ENCODE measurements around a stretch of chr5.

GRCh38 chr5:78907932-78908804, 76.9 kb downstream of the ARSB start:
- PRO-cap: no peak

DNA sequence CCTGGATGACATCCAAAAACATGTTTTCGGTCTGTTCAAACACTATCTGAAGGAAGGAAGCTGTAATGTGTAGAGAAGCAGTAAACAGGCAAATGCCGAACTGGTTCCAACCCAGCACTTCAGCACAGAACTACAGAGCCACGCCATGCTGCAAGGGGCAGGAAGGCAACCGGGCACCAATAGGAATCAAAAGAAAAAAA, 12.2 kb downstream of the ARSB start:
- PRO-cap: unidirectional peak, plus-strand start at position 117 of the sequence

DNA sequence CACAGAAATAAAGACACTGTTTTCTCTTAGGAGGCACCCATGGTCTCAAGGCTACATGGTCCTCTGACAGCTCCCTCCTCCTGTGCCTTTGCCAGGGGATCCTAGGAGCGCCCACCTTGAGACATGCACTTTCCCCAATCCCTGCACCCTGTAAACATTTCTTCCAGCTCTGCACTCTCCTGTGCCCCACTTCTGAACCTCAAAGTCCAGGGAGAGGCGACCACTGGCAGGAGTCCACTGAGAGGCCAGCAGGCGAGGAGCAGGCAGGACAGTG, 10.2 kb downstream of the ARSB start:
- PRO-cap: no peak

GRCh38 chr5:79026174-79026729, 41.1 kb upstream of the ARSB start:
- PRO-cap: no peak

DNA sequence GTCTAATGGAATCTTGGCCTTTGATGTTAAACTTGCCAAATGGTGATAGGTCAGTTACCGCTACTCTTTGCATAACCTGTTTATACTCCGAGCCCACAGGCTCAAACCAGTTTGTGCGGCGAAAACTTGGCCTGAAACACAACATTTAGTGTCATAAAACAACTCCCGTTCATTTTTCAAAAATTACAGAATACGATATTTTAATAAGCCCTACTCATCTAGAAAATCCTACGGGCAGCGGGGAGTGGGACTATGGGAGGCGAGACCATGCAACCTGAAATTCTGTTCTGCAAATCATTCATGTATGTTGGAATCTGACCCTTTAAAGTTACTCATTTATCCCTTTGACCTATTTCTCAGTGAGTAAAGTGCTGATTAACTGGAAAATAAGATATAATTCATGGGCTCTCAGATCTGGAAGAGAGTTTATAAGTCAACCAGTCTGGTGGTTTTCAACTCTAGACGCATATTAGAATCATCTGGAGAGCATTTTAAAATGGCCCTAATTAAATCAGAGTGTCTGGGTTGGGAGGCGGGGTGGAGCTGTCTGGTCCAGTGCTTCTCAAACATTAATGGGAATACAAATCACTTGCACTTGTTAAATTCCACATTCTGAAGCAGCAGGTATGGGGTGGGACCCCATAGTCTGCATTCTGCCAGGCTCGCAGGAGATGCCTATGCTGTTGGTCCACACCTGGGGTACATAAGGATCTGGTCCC, 38.4 kb downstream of the DMGDH start:
- PRO-cap: no peak

DNA sequence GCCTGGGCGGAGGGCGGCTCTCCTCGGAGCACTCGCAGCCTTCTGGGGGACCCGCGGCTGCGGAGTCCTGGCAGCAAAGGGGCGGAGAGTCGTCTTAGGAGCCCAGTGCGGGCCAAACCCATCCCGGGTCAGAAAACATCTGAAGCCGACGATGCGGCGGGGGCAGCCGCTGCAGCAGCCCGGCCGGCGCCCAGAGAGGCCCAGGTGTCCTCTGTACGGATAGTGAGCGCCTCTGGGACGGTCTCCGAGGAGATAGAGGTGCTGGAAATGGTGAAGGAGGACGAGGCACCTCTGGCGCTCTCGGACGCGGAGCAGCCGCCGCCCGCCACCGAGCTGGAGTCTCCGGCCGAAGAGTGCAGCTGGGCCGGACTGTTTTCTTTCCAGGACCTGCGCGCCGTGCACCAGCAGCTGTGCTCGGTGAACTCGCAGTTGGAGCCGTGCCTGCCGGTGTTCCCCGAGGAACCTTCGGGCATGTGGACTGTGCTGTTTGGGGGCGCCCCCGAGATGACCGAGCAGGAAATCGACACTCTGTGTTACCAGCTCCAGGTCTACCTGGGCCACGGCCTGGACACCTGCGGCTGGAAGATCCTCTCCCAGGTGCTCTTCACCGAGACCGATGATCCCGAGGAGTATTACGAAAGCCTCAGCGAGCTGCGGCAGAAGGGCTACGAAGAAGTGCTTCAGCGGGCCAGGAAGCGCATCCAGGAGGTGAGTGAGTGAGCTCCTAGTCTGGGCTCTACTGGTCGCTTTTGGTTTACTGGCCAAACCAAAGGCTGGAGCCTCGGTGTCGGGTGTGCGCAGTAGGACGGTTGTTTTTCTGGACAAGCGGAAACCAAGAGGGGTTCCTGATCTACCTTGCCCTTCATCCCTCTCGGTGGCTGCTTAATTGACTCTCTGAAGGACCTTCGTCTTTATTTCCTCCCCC, 1.3 kb downstream of the JMY start:
- PRO-cap: bidirectional peak, plus-strand start at position 131 of the sequence, minus-strand start outside the sequence

DNA sequence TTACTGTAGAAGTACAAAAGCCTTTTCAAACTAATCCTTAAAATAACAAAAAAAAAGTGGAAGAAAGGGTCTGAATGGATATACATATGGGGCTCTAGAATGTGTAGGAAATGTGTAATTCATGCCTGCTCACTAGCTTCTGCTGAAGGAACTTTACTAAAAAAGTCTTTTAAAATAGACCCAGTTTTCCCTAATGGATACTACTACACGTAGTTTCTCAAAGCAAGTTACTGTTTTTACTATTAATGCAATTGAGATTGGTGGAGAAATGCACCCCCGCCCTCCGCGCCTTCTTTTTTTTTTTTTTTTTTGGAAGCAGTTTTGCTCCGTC, 2.4 kb downstream of the JMY start:
- PRO-cap: no peak

DNA sequence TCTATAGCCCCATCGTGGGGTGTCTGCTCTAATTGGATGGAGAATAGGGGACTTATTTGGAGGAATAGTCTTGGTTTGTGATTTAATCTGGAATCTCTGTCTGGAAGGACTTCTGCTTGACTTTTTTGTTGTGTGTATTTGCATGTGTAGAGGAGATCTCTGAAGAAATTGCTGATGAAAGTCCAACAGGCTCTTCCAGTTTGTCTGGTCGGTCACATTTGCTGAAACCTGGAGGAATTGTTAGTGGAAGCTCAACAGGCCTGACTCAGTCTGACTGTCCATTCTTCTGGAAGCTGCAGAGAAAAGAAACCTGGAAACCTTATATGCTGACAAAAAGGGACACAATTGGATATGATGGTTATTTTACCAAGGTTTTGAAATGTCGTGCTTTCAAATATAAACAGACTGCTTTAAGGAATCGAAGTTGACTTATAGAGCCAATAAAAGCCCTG, 33.4 kb upstream of the TENT2 start:
- PRO-cap: no peak

GRCh38 chr5:79618202-79618668, 6.0 kb downstream of the TENT2 start:
- PRO-cap: no peak

DNA sequence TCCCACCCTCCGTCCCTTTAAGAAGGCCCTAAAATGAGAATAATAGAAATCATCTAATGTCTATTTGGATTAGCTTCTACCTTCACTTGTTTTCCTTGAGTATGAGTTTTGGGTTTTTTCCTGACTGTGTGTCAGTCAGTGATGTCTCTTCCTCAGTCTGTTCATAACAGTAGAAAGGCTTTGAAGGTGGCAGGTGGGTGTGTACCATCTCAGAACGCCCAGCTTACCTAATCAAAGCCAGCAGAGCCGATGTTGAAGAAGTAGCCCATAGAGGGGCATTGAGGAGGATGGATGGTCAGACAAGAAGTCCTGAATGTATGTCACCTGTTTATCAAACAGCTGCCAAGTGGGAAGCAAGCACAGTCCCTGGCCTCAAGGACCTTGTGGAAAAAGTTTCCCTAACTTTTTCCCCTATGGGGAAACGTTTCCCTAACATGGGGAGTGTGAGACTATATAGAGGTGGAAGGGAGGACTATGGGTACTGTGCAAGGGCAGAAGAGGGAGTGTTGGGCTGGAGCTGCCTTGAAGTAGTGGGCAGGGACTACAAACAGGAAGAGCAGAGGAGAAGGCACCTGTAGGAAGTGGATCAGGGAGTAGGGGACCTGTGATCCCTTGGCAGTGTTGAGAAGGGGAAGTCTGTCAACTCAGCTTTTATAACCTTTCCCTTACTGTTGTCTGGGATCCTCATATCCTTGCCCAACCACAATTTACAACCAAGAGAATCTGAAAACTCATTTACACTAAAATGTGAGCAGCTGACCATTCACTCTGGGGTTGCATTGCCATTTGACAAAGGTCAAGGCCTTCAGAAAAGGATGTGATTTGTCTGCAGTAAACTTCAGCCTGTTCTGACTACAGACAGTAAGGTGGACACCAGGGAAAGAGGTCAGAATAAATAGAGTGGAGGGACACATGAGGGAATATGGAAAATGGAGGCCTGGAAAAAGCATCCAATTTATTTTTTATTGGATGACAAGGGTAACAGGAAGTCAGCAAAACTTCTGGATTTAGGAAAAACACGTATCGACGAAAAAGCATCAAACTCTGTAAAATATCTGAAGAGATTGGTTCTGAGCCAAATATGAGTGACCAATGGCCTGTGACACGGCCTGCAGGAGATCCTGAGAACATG, 1.4 kb downstream of the CMYA5 start:
- PRO-cap: no peak

DNA sequence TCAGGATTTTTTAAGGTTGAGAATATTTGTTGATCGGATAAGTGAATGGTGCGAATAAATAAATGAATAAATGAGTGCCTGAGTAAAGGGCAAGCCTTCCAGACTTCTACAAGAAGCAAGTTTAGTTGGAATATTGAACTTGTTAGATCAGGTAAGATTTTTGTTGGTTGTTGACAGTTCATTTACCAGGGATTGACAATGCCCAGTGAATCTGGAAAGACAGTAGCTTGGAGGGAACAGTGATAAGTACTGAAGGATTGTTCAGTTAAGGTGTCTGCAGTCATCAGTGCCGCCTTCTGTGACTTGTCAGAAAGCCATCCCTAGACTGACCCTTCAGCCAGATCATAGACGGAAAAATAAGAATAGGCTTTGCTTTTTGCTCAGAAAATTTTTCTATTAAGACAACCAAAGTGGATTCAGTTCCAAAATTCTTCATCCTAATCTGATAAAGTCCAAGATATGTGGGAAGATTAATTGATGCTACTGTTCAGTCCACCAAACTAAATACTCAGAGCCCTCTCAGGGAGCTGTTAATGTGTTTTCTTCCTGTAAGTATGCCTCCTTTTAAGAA, 6.4 kb downstream of the CMYA5 start:
- PRO-cap: no peak

DNA sequence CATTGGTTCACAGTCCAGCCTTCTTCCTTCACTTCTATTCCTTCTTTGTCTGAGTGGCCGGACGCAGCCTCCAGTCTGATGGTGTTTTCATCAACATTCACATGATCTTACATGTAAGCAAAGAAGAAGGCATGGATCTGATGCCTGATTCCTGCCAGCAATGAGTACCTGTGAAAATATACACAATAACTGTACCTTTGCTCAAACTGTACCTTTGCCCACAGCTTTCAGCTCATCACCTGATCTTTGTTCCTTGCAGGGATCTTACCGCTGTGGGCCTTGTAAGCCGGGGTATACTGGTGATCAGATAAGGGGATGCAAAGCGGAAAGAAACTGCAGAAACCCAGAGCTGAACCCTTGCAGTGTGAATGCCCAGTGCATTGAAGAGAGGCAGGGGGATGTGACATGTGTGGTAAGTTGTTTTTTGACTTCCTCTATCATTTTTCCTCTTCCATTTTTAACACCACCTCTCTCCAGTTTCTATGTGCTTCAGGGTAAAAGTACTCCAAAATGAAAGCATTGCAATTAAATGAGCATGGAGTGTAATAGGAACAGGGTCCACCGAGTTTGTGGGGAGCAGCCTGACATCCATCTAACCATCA, 32.7 kb downstream of the THBS4 start:
- PRO-cap: no peak

GRCh38 chr5:80083430-80083857, 48.3 kb downstream of the THBS4 start:
- PRO-cap: no peak

DNA sequence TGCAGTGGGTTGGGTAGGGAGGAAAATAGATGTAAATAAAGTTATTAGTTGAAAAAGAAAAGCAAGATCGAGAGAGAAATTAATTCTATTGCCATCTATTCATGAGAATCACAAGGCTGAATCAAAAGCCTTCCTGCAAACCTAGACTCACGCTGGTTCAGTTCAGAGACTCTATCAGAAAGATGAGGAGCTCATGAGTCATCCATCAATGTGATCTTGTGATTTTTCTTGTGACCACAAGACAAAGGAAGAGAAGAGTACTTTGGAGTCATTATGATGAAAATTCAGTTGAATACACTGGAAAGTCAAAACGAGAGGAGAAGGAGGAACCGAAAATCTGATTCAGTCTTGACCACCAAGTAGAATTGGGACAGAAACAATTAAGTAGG, 90.7 kb downstream of the THBS4 start:
- PRO-cap: unidirectional peak, minus-strand start at position 149 of the sequence

DNA sequence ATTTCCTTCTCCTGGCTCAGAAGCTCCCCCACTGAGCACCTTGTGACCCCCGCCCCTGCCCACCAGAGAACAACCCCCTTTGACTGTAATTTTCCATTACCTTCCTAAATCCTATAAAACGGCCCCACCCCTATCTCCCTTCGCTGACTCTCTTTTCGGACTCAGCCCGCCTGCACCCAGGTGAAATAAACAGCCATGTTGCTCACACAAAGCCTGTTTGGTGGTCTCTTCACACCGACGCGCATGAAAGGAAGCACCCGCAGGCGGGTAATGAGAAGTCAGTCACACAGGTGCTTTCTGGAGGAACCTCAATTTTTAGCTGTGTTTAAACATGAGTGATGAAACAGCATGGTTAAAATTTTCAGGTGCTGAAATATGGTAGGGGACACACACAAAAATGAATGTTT, 72.2 kb downstream of the SERINC5 start:
- PRO-cap: no peak

GRCh38 chr5:80215570-80216024, 40.3 kb downstream of the SERINC5 start:
- PRO-cap: no peak

DNA sequence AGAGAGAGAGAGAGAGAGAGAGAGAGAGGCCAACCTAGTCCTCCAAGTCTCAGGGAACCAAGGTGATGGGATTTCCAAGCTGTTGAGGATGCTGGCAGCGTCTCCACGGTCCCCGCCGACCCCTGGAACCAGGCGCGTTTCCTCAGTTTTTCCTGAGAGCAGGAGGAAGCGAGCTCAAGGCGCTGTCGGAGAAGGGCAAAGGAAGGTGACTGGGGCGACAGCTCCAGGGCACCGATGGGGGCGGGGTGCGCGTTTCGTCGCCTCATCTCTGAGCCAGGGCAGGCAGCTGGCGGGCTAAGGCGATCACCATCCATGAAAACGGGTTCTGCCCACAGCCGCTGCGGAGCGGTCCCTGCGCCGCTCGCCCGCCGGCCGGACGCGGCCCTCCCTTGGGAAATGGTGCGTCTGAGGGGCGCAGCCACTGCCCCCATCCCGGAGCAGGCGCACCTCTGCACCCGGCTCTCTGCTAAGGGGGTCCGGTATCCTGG, 1.1 kb downstream of the ANKRD34B start:
- PRO-cap: unidirectional peak, minus-strand start at position 367 of the sequence

GRCh38 chr5:80641007-80641347, 13.5 kb upstream of the MSH3 start:
- PRO-cap: no peak

GRCh38 chr5:80960453-80961662, 695 bp downstream of the RASGRF2 start:
- PRO-cap: no peak

GRCh38 chr5:80967079-80967847, 7.1 kb downstream of the RASGRF2 start:
- PRO-cap: no peak